ENCODE results near the genes SLC35A1, PNRC1, SRSF12 and MDN1.

DNA sequence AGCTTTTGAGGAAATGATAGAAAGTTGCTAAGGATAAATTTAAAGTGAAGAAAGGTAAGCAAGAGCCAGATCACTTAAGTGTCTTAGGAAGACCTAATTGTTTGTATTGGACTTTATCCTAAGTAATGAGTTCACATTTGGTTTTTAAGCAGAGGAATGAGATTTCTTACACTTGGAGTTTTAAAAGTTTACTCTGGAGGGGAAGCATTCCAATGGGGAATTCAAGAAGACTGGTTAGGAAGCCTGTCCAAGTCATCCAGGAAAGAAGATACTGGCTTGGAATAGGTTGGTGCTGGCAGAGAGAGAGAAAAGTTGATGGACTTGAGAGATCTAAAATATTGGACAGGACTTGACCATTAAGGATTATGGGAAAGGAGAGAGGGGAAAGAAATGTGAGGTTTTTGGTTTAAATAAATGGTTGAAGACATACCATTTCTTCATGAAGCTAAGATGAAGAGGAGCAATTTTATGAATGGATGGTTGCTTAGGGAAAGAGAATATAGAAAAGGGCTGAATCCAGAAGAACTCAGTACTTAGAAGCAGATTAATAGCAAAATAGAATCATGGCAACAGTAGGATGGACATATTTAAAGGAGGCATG is 53.7 kb upstream of the SMIM8 start:
- PRO-cap, result no peak

DNA sequence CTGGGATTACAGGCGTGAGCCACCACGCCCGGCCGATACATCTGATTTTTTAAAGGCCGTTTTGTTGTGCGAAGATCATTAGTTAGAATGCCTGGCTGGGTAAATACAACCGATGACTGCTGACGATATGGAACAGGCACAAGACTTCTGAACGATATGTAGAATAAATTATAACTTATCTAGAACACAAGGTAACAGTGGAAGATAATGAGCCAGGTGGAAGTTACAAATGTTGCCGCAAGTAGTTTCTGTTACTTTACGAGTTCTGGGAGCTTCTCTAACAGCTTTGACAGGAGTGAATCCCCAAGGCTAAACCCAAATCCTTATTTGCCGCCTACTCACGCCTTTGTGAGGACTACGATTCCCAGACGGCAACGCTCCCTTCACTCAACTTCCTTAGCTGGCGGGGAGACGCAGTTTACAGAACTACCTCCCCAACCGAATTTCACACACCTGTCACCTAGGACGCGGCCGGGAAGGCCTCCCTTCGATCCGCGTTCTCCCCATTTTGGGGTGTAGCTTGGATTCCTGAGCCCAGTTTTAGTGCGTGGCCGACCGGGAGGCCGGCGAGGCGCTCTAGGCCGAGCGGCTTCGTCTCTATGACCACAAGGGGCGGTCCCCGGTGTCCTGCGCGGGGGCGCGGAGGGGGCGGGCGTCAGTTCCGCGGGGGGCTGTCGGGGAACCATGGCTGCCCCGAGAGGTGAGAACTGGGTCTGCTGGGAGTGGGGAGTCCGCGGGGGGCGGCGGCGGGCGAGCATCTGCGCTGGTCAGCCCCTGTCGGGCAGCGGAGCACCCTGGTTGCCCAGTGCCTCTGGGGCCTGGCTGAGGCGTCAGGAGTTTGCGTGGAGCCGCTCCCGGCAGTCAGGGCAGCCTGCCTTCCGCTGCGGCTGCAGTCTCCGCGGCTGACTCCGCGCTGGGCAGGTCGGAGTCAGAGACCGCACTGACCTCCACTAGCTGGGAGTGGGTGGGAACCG is at the start of gene SLC35A1:
Gene SLC35A1, plus strand, starts transcription at position 655 of the 974 bp plus-strand sequence.
- PRO-cap, result bidirectional peak, plus-strand start at position 668 of the sequence, minus-strand start at position 580 of the sequence

DNA sequence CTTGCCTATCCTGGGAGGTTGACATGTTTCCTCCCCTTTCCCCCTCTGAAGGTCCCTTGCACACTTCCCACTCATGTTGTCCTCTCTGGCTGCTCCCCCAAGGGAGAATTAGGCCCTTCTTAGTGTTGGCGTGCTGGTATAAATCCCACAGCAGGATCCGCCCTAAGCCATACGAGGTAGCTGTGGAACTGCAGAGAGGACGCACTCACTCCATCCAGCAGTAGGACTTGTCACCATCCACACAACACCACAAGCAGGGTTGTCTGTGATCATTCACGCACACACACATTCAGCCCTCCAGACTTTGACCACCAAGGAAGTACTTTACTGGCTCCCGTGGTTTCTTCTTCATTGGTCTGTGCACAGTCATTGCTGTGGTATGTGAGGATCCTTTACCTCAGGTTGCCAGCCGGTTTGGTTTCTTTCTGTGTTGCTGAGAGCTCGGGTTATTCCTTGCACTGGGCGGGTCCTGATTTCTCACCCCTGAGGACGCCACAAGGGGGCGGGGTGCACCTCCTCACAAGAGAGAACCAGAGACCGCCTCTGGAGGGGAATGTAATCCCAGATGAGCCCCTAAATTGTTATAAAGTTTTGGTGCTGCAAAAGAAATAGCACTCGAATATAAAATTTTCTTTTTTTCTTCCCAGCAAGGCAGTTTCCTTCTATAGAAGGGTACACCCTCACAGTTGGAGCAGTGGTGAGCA is 11.1 kb downstream of the SLC35A1 start:
- PRO-cap, result bidirectional peak, plus-strand start at position 422 of the sequence, minus-strand start at position 267 of the sequence

DNA sequence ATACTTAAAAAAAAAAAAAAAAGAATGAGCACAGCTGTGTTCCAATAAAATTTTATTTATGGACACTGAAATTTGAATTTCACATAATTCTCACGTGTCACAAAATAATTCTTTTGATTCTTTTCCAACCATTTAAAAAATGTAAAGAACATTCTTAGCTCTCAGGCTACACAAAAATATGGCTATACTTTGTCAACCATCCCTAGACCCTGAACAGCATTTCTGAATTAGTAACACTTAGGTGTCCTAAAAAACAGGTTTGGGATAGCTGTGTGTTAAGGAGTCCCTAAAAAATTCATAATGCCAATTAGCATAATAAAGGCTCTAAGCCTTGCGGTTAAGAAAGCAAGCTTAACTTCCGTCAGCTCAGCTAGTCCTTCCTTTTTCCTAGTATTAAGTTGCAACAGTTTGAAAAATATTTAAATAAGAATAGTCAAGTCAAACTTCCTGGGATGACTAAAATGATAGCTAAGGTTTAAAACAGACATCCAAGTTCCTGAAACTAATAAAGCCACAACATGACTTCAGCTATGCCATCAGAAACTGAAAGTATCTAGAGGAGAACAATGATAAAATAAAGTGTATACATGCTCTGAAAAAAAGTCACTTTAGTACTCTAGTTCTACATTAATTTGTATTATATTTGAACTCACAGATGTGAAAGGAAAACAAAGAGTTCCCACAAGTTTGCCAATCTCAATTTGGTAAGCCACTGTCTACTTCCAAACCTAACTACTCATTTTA is 3.5 kb downstream of the AKIRIN2 start:
- PRO-cap, result no peak

DNA sequence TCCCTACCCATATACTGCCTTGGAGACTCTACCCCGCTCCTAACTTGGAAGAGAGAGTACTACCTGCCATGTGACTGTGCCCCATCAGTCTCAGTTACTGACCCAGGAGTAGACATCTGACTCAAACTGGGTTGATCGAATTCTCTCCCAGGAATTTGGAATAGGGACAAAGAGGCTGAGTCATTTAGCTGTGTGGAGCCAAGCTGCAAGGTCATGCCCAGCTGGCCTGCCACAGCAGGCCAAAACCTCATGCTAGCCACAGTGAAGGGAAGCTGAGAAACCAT is 21.1 kb upstream of the AKIRIN2 start:
- PRO-cap, result no peak

- PRO-cap, result no peak
Measured at GRCh38 chr6:87732240-87732756, 30.3 kb upstream of the AKIRIN2 start.

- PRO-cap, result no peak
Measured at GRCh38 chr6:87756659-87757252, 54.7 kb upstream of the AKIRIN2 start.

- PRO-cap, result no peak
Measured at GRCh38 chr6:88120376-88120792, 45.8 kb downstream of the CNR1 start.

- PRO-cap, result no peak
Measured at GRCh38 chr6:88179592-88180315, 13.6 kb upstream of the CNR1 start.

DNA sequence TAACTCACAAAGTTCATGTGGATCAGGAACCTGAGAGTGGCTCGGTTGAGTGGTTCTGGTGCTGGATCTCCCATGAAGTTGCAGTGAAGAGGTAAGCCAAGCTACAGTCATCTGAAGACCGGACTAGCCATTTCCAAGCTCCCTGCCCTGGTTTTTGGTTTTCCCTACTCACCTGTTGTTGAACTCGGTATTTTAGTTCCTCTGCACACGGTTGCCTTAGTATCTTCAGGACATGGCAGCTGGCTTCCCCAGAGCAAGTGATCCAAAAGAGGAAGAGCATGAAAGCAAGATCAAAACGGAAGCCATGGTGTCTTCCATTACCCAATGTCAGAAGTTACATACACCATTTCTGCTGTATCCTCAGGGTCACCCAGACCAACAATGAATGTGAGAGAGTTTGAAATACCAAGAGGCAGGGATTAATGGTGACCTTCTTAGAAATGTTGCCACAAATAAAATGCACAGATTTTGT is 276.6 kb upstream of the CNR1 start:
- PRO-cap, result no peak

DNA sequence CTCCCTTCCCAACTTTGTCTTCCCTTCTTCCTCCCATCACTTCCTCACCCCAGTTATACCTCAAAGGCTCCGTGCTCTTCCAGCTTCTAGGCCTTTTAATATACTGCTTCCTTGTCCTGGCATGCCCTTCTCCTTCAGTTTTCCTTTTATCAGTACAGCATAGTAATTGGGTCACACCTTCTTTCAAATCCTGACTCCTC is 55.0 kb upstream of the PNRC1 start:
- PRO-cap, result no peak

- PRO-cap, result bidirectional peak, plus-strand start at chr6:89080513, minus-strand start at chr6:89080370; bidirectional peak, plus-strand start at chr6:89080751, minus-strand start at chr6:89080580
Measured at GRCh38 chr6:89080181-89081276, at the start of gene PNRC1. TSS of gene PNRC1 (plus strand) at chr6:89080751.

DNA sequence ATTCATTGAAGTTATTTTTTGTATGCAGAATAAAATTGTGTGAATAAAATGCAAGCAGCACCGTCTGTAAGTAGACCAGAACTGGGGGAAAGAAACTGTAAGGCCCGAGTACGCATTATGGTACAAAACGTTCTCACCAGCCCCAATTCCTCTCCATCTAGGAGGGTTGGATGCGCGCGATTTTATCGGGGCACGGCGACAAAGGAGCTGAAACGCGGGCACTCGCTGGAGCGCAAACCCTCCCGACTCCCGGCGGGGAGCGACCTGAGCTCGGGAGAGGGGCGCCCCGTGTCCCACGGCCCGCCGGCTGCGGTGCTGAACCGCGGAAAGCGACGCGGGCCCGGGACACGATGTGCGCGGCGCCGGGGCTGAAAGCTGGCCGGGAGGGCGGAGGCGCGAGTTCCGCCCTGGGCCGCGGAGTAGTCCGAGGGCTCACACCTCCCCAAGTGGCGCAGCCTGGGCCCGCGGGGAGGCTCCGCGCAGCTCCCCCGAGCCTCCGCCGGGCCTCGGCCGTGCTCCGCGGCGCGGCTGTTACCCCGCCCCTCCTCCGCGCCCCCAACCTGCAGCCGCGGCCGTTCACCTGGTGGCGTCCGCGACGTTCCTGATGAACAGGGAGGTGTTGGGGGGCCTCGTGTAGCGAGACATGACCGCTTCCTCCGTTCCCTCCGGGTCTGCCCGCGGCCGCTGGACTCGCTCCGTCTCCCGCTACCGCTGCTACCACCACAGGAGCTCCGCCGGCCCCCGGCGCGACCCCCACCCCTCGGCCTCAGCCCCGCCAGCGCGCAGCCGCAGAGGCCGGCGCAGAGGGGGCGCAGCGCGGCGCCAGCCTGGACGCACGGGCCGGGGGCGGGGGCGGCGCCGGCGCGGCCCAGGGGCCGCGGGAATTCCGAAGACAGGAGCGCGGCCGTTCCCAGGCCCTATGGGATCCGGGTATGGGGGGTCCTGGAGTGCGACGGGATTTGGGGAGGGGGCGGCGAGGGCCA is at the start of gene SRSF12:
Gene SRSF12, minus strand, starts transcription at position 829 of the 983 bp plus-strand sequence.
- PRO-cap, result no peak

DNA sequence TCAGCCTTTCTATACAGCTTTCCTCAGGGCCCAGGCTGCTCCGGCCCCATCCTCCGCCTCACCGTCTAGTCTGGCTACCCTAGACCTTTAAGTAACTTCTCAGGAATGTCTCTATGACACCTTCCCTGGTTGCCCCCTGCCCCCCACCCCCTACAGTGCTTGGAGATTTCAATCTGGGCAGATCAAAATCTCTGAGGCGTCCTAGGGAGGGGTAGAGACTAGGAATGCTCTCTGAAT is 6.1 kb downstream of the UBE2J1 start:
- PRO-cap, result no peak

GRCh38 chr6:89356586-89357022 is 4.1 kb upstream of the UBE2J1 start:
- PRO-cap, result no peak

DNA sequence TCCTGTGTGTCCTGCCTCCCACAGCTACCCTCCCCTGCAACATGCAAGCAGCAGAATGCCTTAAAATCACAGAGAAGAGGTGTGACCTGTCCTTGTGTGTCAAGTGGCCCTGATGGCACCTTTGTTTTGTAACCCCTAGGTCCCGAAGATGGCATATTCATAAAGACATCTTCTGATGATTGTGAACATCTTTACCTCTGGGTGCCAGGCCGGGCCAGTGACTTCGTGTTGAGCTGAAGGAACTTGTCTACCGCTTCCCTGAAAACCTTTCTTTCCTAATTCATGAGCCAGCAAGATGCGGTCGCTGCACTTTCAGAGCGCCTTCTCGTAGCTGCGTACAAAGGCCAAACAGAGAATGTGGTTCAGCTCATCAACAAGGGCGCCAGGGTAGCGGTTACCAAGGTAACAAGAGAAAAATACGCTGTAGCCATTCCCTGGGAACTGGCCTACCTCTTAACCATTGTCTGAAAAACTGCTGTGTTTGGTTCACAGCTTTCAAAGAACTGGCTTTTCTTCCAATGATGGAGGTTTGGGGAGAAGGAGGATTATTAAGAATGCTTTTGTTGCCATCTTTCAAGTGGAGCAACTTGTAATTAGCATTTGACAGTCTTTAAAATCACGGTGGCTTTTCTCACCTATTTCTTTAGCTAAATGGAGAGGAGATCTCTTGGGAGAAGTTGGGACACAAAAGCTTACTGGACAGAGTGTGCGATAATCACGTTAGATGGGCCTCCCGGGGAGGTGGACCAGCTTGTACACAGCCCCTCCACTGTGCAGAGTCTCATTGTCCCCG is 71.7 kb downstream of the LYRM2 start:
- PRO-cap, result no peak

- PRO-cap, result no peak
Measured at GRCh38 chr6:89623198-89623533, 15.4 kb downstream of the LYRM2 start.

DNA sequence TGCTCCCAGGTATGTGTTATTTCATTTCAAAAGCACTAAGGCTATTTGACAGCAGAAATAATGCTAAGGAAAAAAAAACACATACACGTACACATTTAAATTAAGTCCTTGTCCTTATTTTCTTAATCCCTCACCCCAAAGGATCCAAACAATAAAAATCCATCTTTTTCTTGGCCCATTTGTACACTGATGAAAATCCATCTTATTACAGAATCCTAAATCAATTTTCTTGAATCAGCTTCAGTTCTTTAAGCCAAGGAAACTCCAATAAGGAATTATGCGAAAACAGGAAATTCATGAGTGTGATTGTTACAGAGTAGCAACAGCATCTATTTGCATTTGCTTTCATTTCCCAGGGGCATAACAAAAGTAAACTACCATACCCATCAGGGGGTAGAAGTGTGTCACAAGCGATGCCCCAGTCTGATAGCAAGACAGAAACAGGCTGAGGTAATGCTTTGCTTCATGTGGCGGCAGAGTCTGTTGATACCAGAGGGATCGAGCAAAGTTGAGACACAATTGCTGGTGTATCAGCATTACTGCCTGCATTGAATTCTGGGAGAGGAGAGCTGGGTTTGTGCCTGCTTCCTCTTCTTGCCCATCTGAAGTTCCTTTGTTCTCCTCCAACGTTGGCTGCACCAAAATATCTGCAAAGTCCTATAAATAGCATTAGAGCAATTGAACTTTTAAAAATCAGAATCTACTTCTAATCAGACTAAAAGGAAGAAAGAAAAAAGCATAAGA is 51.1 kb upstream of the LYRM2 start:
- PRO-cap, result bidirectional peak, plus-strand start at position 578 of the sequence, minus-strand start at position 485 of the sequence

- PRO-cap, result bidirectional peak, plus-strand start at chr6:89819884, minus-strand start at chr6:89819794
Measured at GRCh38 chr6:89819247-89820179, at the start of gene MDN1. TSS of gene MDN1 (minus strand) at chr6:89819794.

DNA sequence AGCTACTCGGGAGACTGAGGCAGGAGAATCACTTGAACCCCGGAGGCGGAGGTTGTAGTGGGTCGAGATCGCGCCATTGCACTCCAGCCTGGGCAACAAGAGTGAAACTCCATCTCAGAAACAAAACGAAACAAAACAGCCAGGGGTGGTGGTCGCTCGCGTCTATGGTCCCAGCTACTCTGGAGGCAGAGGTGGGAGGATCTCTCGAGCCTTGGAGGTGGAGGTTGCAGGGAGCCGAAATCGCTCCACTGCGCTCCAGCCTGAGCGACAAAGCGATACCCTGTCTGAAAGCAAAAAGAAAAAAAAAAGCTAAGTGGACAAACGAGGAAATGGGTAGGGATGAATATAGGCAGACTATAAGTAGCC is 9.3 kb upstream of the MDN1 start:
- PRO-cap, result unidirectional peak, plus-strand start at position 123 of the sequence

All from SEM (cell line).